Umbilical cord (tissue), 2 donors: ENCODE measurements around a stretch of chr2.

- RAMPAGE, long total RNA: no peak
Observed at GRCh38 chr2:112543014-112543129, 607 bp downstream of the POLR1B start.

DNA sequence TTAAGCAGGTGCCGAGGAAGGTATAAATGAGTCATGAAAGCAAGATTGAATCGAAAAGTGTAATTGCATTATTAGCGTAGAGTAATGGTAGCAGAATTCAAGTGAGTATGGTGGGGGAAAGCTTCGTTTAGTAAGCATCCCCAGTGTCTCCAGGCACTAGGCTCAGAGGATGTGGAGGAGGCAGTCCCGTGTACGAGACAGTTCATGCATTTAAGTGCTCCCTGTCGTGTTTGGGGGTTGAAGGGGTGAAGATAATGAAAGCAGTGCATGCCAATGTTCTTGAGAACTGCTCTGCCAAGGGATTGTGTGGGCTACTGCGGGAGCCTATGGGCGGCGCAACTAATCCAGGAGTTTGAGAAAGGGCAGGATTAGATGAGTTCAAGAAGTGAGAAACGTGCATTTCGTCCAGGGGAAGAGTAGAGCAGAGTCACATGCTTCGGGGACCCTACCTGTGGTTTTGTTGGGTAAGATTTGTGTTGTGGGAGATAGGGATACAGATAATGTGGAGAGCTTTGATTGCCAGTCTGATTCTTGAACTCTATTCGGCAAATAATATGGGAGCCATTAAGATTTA lies 952 bp downstream of the POLR1B start:
- RAMPAGE, long total RNA: no peak

DNA sequence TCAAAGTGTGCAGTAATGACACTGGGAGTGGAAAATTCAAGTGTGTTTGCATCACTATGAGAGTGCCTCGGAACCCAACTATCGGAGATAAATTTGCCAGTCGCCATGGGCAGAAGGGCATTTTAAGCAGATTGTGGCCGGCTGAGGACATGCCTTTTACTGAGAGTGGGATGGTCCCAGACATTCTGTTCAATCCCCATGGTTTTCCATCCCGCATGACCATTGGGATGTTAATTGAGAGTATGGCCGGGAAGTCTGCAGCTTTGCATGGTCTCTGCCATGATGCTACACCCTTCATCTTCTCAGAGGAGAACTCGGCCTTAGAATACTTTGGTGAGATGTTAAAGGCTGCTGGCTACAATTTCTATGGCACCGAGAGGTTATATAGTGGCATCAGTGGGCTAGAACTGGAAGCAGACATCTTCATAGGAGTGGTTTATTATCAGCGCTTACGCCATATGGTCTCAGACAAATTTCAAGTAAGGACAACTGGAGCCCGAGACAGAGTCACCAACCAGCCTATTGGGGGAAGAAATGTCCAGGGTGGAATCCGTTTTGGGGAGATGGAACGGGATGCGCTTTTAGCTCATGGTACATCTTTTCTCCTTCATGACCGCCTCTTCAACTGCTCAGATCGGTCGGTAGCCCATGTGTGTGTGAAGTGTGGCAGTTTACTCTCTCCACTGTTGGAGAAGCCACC lies 9.4 kb upstream of the CHCHD5 start:
- RAMPAGE, long total RNA: no peak

DNA sequence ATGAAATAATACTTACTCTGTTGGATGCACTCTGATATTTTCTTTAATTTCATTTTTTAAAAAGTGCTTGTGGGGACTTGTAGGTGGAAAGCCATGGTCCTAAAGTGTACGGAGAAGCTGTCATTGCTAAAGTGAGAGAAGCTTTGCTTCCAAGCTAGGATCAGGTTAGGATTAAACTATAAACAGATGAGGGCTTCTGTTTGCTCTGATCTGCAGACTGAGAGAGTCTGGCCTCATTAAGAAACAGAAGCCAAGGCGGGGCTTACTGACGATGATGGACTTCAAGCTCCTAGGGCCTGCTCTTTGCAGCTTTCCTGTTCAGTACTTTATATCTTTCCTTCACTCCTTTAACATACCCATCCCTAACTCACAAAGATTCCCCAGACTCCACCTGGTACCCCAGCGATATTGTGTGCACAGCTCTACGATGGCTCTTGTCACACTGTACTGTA lies 14.2 kb upstream of the SLC20A1 start:
- RAMPAGE, long total RNA: no peak

DNA sequence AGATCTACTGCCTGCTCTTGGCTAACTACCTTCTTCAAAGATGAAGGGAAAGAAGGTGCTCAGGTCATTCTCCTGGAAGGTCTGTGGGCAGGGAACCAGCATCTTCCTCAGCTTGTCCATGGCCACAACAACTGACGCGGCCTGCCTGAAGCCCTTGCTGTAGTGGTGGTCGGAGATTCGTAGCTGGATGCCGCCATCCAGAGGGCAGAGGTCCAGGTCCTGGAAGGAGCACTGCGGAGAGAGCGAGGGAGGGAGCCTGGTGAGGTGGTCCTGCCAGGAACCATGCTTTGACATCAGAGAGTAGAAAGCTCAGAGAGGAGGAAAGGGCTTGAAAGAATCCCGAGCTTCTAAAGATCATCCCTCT lies 3.3 kb downstream of the IL1B start:
- RAMPAGE, long total RNA: no peak

DNA sequence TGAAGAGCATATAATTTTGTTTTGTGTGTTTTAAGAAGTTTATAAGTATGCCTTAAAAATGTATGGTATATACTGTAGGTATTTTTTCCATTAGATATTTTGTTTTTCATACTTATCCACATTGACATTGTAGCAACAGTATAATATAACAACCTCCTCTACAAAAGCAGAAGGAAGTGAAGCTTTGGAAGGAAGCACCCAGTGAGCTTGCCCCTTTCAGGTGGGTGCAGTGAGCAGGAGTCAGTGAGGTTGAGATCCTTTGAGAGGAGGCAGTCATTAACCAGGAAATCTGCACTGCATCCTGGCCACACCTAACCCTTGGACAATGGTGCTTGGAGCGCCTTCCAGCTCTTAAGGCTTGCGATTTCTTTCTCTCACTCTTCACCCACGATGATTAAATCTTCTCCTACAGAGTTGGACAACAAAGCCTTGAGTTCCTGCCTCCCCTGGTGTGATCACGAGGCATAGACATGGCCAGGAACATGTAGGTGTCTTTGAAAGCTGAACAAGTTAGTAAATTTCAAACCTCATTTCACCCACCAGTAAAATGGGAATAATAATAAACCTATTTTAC lies 13.9 kb downstream of the IL37 start:
- RAMPAGE, long total RNA: no peak

DNA sequence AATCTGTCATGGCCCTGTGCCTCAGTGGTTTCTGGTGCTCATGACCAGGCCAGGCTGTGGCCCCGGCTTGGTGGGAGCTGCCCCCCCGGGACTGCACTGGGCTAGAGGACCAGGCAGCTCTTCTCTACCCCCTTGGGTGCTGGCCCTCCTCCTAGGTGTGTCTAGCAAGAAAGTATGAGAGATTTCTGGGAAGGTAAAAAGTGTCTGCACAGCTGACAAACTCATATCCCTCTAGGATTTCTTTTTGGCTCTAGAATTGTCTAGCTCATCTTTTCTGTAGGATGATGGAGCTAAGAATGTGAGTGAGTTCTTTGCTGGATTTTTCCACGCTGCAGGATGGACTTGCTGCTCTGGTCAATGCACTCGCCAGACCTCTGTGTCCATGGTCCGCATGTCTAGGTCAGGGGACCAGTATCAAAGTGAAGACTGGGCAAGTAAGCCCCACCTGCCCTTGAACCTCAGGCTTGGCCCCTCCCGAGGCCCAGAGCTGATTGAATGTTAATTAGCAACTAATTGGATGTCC lies 15.8 kb upstream of the PSD4 start:
- RAMPAGE, long total RNA: no peak

- RAMPAGE, long total RNA: no peak
Observed at GRCh38 chr2:113158443-113158872, 15.3 kb upstream of the PSD4 start.

GRCh38 chr2:113217538-113218258 lies 43.9 kb downstream of the PSD4 start:
- RAMPAGE, long total RNA: no peak

GRCh38 chr2:113230744-113231653 lies 47.7 kb downstream of the PAX8 start:
- RAMPAGE, long total RNA: no peak

DNA sequence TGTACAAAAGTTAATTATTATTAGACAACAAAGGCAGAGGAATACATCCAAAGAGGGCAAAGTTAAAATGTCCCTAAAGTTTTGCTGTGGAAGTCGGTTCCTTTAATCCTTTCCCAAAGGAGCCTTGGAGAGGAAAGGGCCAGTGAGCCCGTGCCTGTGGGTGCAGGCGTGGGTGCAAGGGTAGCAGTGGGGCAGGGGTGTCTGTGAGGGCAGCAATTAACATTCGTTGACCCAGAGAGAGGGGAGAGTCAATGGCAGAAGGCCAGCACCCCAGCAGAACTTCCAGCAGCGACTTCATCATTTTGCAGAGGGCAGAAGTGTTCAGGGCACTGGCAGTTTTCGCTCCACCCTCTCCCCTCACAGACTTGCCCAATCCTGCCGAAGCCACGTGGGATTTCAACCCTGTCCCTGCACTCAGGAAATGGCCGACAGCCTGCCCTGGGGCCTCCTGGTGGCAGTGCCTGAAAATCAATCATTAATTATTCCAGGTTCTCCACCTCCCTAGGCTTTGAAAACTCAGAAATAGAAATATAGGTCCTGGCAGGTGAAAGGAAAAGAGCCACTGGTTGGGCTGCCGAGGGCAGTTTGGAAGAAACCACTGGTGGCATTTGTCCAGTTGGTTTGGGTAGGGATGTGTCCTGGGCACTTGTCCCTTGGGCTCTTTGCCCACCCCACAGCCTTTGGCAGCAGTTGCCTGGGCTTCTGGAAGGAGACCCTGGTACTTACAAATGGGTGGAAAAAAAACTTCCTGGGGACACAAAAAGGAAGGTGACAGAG lies 4.3 kb upstream of the PAX8 start:
- RAMPAGE, long total RNA: no peak

DNA sequence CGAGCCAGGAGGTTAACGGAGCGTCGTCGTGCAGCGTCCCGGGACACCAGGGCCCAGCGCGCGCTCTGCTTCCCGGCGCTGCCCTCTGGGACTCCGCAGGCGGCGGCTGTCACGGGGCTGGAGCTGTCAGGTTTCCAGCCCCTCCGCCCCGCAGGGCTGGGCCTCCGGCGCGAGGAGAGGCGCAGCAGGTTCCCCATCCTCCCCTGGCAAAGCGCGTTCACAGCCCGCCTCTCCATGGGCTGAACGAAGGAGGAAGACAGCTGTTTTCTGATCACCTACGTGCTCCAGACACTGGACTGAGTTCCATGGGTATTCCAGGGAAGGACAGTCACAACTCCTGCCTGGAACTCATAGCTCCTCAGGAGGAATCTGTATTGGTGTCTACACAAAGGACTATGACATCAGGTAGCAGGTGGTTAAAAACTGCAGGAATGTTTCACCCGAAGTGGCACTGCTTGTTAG lies 12.6 kb upstream of the PAX8 start:
- RAMPAGE, long total RNA: no peak

GRCh38 chr2:113337706-113338311 lies 59.1 kb upstream of the PAX8 start:
- RAMPAGE, long total RNA: no peak

- RAMPAGE, long total RNA: no peak
Observed at GRCh38 chr2:113476838-113477691, 21.4 kb upstream of the FOXD4L1 start.

DNA sequence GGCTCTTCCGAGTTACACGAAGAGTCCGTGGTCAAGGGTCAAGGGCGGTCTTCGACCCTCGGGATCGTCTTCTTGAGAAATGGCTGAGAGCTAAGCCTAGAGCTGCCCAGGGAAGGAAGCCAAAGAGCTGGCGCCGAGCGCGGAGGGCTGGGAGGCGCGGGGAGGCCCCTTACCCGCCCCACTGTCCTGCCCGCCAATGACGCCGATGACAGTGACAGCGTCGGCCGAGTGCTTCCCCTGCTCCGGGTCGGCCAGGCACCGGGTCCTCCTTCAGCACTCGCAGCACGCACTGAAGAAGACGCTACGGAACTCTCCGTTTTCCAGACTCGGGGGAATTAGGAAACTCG lies 4.4 kb downstream of the FOXD4L1 start:
- RAMPAGE, long total RNA: no peak

GRCh38 chr2:113541702-113542507 lies 43.4 kb downstream of the FOXD4L1 start:
- RAMPAGE, long total RNA: no peak

DNA sequence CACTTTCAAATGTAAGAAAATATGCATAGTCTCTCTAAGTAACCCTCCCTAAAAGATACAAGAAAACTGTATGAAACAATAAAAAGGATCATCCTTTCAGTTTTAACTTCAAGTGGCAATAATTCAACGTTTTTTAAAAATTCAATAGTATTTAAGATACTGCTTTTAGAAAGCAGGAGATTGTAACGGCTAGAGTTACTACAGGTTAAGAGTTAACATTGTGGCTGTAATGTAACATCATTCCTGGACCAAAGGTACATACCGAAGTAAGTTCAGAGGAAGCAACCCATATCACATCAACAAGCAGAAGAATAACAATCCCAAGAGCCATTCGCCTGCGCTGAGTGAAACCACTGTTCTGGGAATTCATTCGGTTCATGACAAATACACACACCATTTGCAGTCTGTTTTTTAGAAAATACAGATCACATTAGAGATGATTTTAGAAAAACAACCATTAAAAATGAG lies 1.5 kb downstream of the SLC35F5 start:
- RAMPAGE, long total RNA: no peak

DNA sequence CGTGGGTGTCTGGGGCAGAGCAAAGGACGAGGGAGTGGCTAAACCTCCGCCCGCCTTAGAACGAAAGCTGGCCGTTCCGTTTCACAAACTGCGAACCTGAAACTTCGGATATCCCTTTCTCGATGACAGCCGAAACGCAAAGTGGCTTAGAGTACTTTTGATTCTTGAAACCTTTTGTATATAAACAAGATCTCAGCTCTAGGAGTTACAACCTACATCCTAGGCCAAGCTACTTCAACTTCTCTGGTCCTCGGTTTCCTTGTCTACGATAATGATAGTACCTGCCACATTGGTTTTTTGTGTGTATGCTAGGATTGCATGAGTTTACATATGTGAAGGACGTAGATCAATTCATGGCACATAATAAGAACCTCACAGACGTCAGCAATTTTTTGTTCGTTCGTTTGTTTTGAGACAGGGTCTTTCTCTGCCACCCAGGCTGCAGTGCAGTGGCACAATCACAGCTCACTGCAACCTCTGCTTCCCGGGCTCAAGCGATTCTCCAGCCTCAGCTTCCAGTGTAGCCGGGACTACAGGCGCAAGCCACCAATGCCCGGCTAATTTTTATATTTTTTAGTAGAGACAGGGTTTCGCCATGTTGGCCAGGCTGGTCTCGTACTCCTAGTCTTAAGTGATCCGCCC lies 587 bp upstream of the SLC35F5 start:
- RAMPAGE, long total RNA: no peak

GRCh38 chr2:113963217-113963909 lies 73.5 kb downstream of the ACTR3 start:
- RAMPAGE, long total RNA: no peak

DNA sequence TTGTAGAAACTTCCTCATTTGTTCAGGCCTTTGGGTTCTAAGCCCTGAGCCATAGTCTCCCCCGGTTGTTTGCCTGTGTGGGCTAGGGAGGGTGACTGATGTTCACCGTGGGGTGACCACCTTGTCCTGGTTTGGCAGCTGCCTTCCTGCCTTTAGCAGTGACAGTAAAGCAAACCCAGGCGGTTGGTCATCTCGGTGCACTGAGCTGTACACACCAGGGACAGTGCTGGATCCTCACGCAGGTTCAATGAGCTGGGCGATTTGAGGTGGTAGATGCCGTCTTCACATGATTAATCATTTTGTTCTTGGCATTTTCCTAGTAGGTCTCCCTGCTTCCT lies 88.4 kb downstream of the ACTR3 start:
- RAMPAGE, long total RNA: no peak